SP-49 (cell line): ENCODE results near the genes SRP72, SPINK2 and UBA6.

- PRO-cap: no peak
Observed at GRCh38 chr4:55453371-55454107, 57.8 kb downstream of the TMEM165 start.

GRCh38 chr4:55546245-55546497, 538 bp downstream of the CLOCK start:
- PRO-cap: no peak

DNA sequence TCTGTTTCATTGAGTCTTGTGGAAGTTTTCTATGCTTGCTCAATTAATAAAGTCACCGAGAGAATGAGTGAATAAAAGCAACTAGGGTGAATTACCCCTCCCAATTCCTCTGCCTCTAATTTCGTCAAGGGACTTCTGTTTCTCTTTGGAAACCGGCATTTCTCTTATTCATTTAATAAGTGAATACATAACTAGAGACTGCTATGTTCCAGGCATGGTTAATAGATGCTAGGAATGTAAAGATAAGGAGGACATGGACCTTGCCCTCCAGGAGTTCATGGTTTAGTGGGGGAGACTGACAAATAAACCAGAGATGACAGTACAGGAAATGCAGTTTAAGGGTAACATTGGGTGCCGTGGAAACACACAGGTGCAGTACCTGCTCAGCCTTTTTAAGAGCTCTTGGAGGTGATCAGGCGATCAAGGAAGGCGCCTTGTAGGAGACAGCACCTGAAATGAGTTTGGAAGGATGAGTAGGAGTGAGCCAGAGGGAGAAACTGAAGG, 145.9 kb downstream of the AASDH start:
- PRO-cap: no peak

- PRO-cap: no peak
Observed at GRCh38 chr4:56460000-56460611, 7.3 kb upstream of the SRP72 start.

DNA sequence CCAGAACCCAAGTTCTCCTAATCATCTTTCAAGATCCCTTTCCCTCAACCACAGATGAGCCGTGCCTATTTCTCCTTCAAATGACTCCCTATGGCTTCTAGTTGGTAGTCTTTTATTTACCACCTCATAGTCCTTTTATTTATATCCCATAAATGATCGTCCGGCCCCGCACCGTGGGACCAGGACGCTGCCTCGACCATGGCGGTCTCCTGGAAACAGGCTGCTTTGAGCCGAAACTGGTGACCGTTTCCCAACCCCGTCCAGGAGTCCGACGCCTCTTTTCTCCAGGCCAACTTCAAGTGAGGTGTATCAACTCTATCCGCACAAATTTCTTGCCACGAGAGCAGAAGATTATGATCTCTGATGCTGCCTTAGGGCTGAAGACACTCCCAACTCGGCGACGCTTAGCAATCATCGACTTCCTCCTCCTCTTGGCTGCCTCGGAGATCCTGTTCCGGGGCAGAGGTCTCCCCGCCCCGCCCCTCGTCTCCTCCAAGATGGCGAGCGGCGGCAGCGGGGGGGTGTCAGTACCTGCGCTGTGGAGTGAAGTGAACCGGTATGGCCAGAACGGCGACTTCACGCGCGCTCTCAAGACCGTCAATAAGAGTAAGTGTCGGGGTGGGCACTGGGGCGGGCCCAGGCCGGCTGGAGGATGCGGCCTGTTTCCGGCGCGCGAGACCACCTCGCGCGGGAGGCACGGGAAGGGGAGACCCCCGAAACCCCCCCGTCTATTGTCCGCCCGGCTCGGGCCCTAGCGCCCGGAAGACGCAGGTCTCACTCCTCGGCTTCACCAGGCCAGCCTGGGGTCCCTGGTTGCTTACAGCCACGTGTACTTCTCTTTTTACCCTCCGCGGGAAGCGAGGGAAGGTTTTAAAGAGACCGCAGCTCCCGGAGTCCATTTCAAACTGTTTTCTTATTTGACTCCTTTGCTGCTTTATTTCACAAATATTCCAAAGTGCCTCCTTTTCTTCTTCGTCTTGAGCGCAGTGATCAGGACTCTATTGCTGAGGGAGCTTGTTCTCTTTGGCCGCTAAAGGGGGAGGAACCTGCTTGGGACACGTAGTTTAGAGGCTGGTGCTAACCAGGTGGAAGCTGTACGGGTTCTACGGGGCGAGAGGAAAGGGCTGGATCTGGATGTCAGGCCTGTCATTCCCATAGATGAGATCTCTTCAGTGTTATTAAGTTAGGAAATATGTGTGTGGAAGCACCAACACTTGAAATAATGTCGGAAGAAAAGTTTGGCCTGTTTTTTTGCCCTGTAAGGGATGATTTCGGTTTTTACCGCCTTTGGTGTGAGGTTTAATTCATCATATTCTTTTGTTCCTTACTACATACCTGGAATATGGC, at the start of gene SRP72:
TSS of gene SRP72 (plus strand) at position 479 of the 1,347 bp plus-strand sequence.
- PRO-cap: bidirectional peak, plus-strand start at position 495 of the sequence, minus-strand start at position 433 of the sequence; bidirectional peak, plus-strand start at position 1,095 of the sequence, minus-strand start at position 907 of the sequence

GRCh38 chr4:56656668-56657472, 24.2 kb downstream of the HOPX start:
- PRO-cap: no peak

DNA sequence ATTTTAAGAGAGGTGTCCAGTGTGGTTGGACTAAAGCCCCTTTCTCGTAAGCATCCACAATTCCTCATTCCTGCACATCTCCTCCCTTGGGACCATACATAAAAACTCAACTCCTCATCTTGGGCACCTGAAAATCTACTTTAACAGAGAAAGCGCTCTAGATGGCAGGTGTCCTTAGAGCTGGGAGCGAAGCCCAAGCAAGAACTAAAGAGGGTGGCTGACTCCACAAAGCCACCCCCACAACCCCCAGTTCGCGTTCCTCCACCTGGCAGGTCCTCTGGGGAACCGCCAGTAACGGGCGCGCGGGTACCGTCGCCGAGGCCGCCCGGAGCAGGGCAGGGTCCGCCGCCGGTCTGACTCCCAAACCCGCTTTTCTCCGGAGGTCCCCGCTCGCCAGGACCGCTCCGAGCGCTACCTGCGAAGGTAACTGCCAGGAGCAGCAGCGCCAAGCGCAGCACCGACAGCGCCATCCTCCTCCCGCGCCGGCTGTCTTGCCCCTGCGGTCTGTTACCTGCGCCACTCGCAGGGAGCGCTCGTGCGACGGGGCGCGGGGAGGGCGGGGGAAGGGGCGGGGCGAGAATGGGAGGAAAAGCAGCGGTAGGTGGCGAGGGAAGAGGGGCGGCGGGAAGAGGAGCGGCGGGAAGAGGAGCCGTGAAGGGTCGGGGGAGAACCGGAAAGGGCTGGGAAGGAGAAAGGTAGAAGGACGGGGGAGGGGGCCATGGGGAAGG, at the start of gene SPINK2:
TSS of gene SPINK2 (minus strand) at position 509 of the 728 bp plus-strand sequence.
- PRO-cap: no peak

DNA sequence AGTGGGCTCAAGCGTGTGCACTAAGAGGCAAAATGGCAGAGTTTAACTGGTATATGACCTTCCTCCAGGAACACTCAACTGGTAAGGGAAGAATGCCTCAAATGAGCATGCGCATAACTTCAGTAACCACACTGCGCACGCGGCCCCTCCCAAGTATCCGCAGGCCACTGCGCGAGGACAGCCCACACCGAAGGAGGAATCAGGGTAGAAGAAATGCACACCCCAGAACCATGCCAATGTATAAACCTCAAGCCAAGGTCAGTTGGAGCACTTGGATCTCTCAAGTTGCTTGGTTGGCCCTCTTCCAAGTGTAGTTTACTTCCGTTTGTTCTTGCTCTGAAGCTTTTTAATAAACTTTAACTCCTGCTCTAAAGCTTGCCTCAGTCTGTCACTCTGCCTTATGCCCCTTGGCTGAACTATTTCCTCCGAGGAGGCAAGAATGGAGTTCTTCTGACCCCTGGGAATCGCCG, 21.9 kb upstream of the SPINK2 start:
- PRO-cap: no peak

DNA sequence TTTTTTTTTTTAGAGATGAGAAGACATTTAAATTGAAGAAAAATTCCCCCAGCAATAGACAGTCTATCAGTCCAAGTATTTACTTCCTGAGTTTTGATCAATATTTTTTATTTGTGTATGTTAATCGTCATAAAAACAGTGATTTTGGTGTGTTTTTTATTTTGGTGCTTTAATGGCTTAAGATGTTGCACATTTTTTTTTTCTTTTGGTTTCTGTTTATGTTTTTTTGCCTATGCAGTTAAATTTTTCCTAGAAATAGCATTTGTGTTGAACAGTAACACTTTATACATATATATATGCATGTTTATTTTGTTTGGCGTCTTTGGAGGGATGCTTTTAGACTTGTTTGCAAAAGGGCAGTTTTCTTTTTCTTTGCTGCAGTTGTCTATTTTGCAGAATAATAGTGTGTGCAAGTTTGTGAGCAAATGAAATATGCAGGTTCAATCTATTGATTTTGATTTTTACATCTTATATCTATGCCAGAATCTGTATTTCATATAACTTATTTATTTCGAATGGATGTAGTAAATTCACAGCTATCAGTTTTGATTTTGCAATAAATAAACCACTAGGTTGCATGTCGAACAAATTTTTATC, 25.0 kb downstream of the REST start:
- PRO-cap: no peak

- PRO-cap: no peak
Observed at GRCh38 chr4:57111174-57111501, 953 bp upstream of the IGFBP7 start.

DNA sequence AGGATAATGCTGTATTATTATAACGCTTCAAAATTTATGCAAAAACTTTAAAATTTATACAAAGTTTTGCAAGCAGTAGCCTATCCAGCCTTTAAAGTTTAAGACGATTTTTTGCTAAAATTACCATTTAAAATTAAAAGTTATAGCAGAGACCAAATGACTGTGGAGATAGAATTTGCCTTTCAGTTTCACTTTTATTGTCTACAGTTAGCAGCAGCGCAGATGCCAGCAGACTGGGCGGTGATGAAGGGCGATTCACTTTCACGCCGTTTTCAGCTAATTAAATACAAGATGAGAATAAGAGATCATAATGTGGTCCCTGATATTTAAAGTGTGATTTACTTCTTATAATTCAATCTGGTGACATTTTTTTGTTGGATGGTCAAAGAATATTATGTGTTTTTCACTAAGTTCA, 1381.5 kb upstream of the ADGRL3 start:
- PRO-cap: unidirectional peak, plus-strand start at position 221 of the sequence

DNA sequence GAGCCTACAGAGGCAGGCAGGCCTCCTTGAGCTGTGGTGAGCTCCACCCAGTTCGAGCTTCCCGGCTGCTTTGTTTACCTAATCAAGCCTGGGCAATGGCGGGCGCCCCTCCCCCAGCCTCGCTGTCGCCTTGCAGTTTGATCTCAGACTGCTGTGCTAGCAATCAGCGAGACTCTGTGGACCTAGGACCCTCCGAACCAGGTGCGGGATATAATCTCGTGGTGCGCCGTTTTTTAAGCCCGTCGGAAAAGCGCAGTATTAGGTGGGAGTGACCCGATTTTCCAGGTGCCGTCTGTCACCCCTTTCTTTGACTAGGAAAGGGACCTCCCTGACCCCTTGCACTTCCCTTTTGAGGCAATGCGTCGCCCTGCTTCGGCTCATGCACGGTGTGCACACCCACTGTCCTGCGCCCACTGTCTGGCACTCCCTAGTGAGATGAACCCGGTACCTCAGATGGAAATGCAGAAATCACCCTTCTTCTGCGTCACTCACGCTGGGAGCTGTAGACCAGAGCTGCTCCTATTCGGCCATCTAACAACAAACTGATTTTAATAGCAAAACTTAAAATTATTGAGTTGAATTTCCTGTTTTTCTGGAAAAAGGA, 363.3 kb upstream of the ADGRL3 start:
- PRO-cap: no peak

- PRO-cap: no peak
Observed at GRCh38 chr4:65333104-65333545, 337.2 kb downstream of the EPHA5 start.

DNA sequence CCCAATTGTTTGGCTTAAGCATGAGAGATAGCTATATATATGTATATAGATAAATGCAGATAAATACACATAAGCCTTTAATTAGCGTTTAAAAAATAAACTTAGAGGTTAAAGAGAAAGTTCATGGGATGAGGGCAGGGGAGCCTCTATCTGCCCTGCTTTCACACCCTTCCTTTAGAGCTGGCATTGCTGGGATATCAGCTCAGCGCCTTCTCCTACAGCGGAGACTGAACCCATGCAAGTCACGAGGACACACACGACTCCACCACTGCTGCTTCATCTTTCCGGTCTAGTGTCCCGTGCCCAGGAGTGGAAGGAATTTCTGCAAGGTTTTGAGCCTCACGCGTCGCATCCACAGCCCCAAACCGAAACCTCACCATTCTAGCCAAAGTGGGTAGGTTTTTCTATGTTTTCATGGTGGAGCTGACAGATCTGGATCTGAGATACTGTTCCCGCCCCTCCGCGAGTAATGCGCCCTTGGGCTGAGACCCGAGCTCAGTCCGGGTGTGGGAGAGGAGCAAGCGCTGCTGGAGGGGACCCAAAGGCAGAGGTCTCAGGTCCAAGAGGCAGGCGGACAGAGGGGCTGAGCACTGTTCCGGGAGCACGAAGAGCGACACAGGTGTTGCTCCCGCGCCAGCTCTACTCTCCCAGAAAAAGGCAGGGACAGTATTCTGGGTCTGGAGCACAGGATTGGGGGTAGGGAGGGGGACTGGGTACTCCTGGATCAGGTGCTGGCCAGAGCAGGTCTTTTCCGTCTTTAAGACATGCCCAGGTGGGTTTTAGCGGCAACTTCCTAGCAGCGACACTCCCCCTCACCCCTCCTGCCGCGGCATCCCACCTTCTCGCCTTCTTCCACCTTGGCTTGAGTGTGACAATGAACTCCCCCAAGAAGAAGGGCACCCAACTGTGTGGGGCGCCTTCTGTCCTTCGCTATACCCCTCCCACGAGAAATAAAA, 2.0 kb downstream of the EPHA5 start:
- PRO-cap: no peak

GRCh38 chr4:65998396-65999467, 328.4 kb upstream of the EPHA5 start:
- PRO-cap: no peak

GRCh38 chr4:67506453-67507073, 38.7 kb downstream of the CENPC start:
- PRO-cap: no peak

DNA sequence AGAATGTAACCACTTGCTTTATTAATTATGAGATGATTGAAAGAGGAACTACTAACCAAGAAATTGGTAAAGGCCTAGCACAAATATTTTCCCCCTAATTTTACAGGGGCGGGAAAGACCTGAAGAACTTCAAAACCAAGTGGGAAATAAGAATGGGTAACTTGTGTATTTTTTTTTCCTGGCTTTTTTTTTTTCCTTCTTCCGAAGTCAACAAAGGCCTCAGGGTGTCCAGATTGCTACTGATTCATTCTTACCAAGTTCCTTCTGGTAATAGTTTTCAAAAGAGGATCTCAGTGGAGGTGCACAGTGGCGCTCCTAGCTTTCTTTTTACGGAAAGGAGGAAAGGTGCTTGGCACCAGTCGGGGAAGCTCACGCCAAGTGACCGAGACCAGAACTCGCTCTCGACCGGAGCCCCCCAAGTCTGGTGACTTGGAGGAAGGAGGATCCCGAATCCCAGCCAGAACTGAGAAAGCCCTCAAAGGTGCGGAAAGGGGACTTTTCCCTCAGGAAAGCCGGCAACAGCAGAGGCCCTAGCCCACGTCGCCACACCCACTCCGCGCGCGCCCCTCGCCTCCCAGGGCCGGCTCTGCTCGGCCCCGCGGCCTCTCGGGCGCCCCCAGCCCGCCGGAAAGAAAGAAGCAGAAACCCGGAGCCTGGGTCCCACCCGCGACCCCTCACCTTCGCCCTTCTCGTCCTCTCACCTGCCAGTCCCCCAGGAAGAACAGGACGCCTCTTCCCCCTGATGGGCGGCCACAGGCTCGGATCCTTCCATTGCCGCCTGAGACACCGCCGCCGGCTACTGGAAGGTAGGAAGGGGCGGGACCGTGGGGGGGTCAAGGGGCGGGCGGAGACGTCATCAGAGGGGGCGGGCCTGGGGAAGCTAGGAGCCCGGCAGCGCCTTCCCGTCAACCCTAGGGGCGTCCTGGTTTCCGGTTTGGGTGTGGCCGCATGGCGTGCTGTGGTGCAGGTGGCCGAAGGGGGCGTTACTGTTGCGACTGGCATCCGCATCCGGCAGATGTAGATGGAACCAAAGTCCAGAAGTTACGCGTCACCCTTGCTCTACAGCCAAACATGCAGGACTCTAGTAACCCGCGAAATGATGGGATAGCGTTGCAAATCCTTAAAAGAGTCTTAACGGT, at the start of gene UBA6:
TSS of gene UBA6 (minus strand) at position 808 of the 1,139 bp plus-strand sequence.
- PRO-cap: bidirectional peak, plus-strand start at position 1,014 of the sequence, minus-strand start at position 801 of the sequence

GRCh38 chr4:68376383-68376701, 26.5 kb upstream of the YTHDC1 start:
- PRO-cap: no peak

DNA sequence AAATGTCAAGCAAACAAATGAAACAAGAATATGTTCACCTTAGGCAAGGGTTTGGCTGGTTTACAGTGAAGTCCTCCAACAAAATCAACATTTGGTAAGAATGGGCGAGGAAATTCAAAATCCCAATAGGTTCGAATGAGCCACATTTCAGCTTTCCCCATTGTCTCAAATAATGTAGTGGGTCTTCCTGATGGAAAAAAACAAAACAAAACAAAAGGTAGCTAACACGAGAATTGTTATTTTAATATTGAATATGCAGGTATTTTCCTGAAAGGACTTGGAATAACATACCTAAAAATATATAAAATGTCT, 10.6 kb downstream of the UGT2B17 start:
- PRO-cap: no peak

- PRO-cap: unidirectional peak, plus-strand start at chr4:68569681
Observed at GRCh38 chr4:68569448-68569971, 6.6 kb downstream of the UGT2B17 start.